Occipital lobe (tissue), 2 donors: ENCODE measurements around the genes TYSND1 and NODAL.

GRCh38 chr10:69364683-69364972 is 46.0 kb downstream of the HK1 start:
- RAMPAGE, long total RNA = no peak

GRCh38 chr10:69389765-69390544 is 26.8 kb downstream of the TACR2 start:
- RAMPAGE, long total RNA = no peak

DNA sequence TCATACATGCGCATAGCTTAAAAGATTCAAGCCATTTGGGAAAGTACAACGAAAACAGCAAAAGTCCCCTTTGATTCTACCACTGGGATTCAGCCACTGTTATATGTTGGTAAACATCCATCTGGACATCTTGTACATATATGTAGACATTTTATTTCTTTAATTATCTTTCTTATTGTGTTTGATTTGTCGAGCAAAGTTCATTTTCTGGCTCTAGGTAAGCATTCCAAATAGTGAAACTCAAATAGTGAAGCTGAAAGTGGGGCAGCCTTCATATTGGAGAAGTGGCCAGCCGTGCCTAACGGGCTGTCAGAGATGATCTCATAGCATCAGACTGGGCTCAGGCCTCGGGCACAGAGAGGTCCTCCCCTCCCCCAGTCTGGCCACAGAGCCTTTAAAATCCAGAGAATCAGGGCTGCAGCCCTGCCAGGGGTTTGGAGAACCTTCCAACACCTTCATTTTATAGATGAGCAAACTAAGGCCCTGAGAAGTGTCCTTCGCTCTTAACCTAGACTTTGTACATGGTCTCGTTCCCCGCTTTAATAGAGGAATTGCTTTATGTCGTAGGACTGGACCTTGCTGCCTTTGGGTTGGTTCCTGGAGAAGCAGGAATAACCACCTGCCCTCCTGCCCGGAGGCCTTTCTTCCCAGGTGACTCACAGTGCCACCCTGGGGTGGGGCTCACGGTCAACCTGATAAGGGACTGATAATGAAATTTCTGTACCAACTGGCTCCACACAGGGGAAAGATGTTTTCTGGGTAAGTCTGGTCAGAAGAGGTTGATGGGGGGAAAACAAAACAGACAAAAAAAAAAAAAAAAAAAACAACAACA is 7.3 kb downstream of the TSPAN15 start:
- RAMPAGE, long total RNA = no peak

DNA sequence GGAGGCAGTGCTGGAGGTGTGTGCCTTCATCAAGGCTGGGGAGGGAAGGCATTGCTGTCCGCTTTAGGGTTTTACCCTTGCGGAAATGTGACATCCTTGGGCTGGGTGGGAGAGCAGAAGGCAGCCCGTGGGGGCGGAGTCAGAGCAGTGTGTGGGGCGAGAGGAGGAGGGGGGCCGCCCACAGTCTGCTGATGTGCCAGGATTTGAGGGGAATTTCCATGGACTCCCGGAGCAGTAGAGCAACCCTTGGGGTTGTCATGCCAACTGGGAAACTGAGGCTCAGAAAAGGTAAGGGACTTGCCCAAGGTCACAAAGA is 22.1 kb downstream of the TSPAN15 start:
- RAMPAGE, long total RNA = no peak

DNA sequence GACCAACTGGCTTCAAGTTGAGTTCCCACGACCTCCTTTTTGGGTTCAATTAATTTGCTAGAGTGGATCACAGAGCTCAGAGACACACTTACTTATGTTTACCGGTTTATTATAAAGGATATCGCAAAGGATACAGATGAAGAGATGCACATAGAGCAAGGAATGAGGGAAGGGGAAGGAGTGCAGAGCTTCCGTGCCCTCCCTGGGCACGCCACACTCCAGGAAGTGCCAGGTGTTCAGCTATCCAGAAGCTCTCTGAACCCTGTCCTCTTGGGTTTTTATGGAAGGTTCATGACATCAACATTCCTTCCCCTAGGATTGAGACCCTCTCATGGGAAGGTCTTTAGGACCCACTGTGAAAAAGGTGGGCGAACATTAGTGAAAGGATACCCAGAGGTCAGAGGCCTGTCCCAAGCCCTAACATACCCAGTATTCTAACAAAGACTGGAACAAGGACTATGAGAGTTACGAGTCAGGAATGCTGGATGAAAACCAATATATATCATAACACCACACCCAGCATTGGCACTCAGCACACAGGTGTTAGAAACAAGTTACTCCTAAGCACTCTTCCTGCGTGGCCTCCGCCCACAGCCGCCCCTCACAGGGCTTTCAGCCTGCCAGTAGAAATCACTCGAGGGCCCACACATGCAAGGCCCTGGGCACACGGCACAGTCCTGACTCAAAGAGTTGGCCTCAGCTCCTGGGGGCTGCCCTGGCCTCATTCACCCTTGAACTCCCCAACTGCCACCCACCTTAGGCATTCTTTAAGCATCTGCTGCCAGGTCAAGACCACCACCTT is 5.5 kb upstream of the AIFM2 start:
- RAMPAGE, long total RNA = no peak

- RAMPAGE, long total RNA = no peak
These were observed at the start of gene TYSND1 for GRCh38 chr10:70146451-70147166. TSS of gene TYSND1 (minus strand) at chr10:70146700.

- RAMPAGE, long total RNA = no peak
These were observed 4.0 kb upstream of the TYSND1 start for GRCh38 chr10:70150102-70151292.

DNA sequence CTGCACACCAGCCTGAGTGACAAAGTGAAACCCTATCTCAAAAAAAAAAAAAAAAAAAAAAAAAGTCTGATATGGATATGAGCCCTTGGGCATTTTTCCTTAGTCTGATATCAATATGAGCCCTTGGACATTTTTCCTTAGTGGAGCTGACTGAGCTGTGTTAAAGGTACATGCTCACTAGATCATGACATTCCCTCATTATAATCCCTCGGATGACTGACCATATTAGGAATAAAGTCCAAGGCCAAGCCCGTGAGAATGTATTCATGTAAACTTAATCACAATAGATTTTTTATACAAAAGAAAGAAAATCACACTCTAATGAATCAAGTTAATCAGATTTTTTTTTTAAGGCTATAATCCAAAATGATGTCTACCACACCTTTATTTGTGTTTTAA is 5.6 kb downstream of the PPA1 start:
- RAMPAGE, long total RNA = no peak

DNA sequence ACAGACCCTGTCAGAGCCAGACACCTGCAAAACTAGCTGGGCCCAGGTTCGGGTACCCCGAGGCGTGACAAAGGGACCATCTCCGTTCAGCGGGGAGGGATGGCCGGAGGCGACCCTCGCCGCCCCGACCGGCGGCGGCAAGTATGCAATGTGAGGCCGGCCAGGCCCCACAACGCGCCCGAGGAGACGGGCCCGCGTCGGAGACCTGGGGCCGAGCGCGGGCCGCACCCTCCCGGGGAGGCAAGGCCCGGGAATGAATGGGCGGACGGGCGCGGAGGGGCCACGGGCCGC is 321 bp downstream of the PPA1 start:
- RAMPAGE, long total RNA = no peak

GRCh38 chr10:70255188-70255536 is 21.9 kb upstream of the PPA1 start:
- RAMPAGE, long total RNA = no peak

- RAMPAGE, long total RNA = no peak
These were observed 40.7 kb upstream of the NPFFR1 start for GRCh38 chr10:70324404-70325052.

- RAMPAGE, long total RNA = no peak
These were observed at the start of gene NODAL for GRCh38 chr10:70441051-70442249. TSS of gene NODAL (minus strand) at chr10:70441681.

- RAMPAGE, long total RNA = no peak
These were observed 52.4 kb upstream of the PCBD1 start for GRCh38 chr10:70940769-70941144.

GRCh38 chr10:71211894-71212101 is 572 bp upstream of the UNC5B start:
- RAMPAGE, long total RNA = no peak

GRCh38 chr10:71246194-71246703 is 33.9 kb downstream of the UNC5B start:
- RAMPAGE, long total RNA = no peak

GRCh38 chr10:71613332-71613938 is 106.1 kb downstream of the C10orf105 start:
- RAMPAGE, long total RNA = no peak

DNA sequence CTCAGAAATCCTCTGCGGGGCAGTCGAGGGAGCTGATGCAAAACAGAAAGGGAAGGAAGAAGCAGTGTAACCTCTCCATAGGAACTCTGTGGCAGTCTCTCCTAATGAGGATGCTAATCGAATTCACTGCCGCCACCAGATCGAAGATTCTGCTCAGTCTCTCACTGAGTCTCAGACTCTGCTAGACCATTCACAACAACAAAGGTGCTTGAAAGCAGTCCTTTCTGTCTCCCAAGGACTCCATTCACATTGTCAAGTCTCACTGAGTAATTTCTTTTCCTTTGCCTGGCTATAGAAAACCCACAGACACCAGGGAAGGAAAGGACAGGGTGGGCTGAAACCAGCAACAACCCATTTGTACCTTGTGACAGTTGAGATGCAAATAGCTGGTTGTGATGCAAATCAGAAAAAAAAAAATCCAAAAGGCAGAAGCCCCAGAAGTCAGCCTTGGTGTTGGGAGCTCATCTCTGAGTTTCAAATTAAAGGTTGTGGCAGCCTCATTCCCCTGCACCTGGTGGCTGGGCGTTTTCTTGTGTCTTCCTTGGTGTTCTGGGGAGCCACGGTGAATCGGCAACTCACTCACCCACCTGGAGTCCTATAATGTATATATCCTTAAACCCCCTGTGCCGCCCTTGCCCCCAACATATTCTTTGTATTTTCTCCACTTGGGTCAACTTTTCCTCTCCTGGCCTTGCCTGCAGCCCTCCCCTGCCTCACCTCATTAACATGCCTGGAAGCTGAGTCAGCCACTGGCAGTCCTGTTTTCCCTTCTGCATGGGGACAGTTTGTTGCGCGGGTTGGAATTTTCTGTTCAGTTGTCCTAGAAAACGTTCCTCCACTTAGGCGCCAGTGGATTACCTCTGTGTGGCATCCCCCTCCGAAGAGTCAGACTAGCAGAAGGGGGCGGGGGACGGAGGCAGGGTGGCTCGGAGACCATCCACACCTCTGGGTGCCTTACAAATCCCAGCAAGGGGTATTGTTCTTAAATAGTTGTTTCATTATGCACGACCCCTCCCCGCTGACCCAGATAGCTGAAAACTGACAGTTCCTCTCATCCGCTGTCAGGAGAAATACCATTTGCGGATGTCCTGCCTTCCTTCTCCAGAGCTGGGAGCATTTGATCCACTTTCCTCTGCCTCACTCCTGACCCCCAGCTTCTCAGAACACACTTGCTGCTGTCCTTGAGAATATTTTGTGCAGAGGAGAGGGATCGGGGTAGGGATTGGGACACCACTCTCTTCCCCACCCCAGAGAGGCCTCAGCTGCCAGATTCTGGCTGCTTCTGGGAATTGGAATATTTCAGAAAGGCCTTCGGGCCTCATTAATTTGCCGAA is 97.5 kb downstream of the C10orf105 start:
- RAMPAGE, long total RNA = no peak

DNA sequence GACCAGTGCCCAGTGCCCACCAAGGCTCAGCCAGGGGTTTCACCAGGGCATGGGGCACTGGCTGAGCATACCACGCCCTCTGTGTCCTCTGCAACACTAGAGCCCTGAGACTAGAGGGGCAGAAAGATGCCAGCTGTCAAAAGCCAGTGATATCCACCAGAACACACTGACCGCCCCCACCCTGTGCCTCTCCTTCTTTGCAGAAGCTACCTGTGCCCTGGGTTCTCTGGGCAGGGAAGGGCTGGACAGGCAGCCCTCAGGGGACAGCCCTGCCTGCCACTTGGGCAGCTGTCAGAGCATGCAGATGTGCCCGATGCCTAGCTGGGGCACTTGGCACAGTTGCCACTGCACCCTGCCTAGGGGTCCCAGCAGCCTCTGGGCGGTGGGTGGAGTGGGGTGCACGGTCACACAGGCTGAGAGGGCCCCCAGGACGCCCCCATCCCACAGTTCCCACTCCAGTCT is 442 bp downstream of the VSIR start:
- RAMPAGE, long total RNA = no peak

DNA sequence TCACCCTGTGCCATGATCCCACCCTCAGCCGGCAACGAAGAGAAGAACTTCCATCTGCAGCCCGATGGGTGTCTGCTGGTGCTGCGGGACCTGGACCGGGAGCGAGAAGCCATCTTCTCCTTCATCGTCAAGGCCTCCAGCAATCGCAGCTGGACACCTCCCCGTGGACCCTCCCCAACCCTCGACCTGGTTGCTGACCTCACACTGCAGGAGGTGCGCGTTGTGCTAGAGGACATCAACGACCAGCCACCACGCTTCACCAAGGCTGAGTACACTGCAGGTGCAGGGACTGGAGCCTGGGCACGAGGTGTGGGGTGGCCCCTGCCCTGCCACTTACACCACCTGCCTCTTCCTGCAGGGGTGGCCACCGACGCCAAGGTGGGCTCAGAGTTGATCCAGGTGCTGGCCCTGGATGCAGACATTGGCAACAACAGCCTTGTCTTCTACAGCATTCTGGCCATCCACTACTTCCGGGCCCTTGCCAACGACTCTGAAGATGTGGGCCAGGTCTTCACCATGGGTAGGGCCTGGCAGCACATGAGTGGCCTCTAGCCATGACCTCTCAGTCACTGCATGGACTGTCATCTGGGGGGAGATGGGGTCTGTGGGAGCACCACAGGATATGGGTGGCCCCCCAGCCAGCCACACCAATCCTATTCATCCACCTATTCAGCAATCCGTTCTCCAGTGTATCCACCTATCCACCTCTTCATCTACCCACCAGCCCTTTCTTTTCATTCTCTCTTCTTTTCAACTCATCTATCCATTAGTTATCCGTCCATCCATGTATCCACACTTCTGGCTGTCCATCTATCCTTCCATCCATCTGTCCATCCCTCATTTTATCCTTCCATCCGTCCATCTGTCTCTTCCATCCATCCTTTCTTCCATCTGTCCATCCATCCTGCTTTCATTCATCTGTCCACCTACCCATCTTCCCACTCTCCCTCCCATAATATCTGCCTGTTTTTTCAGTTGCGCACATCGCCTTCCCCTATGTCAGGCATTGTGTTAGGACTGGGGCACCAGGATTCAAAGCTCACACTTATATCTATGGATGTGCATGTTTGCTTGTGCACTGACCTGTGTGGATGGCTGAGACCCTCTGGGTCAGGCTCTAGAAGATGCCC is 34.5 kb upstream of the VSIR start:
- RAMPAGE, long total RNA = no peak

DNA sequence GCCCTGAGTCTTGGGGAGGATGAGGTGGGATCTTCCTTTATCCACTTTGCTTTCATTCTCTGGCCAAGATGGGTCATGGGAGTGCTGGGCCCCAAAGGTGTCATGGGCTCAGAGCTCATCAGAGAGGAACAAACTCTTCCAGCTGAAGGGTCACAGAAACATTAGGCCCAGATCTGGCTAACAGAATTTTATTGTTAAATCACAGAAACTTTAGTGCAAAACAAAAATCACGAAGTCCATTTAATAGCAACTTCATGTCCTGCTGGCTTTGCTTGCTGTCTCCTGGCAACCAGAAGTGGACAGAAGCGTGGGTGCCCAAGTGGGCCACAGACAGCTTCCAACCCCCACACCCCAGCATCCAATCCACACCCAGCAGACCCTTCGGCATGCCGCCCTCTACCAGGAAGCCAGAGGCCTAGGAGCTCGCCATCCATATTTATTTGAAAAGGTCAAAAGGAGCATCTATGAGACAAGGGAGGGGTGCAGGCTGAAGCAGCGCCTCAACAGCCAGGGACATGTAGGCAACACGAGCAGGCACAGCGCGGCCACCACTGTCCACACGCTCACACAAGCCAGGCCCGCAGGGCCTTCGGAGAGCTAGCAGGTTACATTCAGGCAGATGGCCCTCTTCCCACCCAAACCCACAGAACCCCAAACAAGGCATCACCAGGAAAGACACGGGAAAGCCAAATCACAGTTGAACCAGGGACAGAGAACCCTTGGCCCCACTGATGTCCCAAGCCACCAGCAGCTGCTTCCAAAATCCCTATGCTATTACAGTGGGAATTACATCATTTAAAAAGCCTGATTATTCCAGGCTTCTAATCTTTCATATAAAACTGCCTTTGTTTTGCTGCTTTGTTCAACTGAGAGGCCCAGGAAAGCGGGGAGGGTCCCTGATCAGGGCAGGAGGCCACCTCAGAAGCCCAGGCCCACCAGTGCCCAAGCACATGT is 34.6 kb downstream of the PSAP start:
- RAMPAGE, long total RNA = no peak